Diencephalon (tissue), 2 donors: Measurements from ENCODE around the genes CHI3L2, INKA2 and ST7L.

GRCh38 chr1:110337410-110338137 lies 1.6 kb upstream of the RBM15 start:
- RAMPAGE, long total RNA = no peak

- RAMPAGE, long total RNA = no peak
Measured at GRCh38 chr1:110421053-110421503, 13.6 kb upstream of the LAMTOR5 start.

DNA sequence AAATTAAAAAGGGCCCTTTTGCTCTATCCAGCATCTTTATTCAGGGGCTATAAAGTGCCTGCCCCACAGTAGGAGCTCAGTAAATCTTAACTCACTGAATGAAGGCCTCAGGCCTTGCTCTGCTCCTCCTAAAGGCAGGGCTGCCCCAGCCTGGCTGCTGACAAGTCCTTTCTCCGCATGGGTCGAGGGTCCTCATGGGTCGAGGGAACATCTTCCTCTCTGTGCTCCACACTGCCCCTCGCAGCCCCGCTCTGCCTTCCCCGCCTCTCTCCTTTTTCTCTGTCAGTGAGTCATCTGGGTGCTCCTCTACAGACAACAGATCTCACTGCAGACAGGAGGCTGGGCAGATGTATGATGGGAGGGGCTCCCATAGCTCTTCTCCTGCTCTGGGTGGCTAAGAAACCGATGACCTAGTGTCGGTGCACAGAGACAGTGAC lies 5.6 kb downstream of the KCNA10 start:
- RAMPAGE, long total RNA = no peak

GRCh38 chr1:110671173-110671735 lies 3.5 kb downstream of the KCNA3 start:
- RAMPAGE, long total RNA = no peak

DNA sequence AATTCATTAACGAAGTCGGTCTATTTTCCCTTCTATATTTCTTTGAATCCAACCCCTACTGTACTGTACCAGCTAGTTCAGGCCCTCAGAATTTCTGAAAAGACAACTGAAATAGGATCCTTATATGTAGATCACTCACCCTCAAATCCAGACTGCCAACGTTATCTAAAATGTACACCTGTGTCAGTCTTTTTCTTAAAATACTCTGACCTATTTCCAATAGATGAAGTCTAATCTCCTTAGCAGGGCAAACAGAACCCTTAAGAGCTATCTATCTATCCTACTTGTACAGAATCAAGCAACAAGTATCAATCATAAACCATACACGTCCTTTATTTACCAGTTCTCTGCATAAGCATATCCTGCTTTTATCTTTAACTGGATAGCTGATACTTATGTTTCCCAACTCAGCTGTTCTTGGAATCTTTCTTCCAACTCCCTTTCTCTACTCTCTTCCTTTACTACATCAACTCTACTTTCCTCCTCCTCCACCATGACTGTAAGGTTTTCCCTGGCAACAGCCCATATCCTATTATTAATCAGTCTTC lies 2.9 kb downstream of the LRIF1 start:
- RAMPAGE, long total RNA = no peak

- RAMPAGE, long total RNA = no peak
Measured at GRCh38 chr1:111227292-111227944, at the start of gene CHI3L2. CHI3L2 (plus strand) TSS chr1:111227713.

GRCh38 chr1:111440634-111441271 lies 8.3 kb downstream of the WDR77 start:
- RAMPAGE, long total RNA = no peak

GRCh38 chr1:111449920-111450606 lies 799 bp downstream of the ATP5PB start:
- RAMPAGE, long total RNA = no peak

DNA sequence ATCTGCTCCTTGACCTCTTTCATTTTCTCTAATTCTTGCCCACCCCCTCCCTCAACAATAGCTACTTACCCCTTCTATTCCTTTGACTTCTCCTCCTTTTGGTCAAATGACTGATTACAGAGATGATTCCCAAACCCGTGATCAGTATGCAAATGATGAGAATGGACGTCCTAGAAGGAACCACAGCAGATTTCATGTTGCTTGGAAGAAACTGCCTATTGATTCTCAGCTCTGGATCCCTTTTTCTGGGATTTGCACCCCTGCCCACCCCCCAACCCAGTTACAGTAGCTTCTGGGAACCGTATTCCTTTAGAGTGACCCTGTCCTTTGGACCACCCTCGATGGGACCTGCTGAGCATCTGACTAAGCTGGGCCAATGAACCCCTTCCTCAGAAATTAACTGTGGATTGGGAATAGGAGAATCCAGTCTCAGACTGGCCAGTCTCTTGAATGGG lies 11.9 kb downstream of the C1orf162 start:
- RAMPAGE, long total RNA = no peak

- RAMPAGE, long total RNA = no peak
Measured at GRCh38 chr1:111504862-111505287, 1.4 kb upstream of the ADORA3 start.

GRCh38 chr1:111516082-111516809 lies 12.8 kb upstream of the ADORA3 start:
- RAMPAGE, long total RNA = no peak

- RAMPAGE, long total RNA = no peak
Measured at GRCh38 chr1:111576538-111576918, 43.1 kb upstream of the RAP1A start.

- RAMPAGE, long total RNA = no peak
Measured at GRCh38 chr1:111603823-111604436, 15.7 kb upstream of the RAP1A start.

GRCh38 chr1:111654554-111655326 lies 35.2 kb downstream of the RAP1A start:
- RAMPAGE, long total RNA = no peak

GRCh38 chr1:111739324-111740085 lies at the start of gene INKA2:
INKA2 (minus strand) TSS chr1:111739395.
- RAMPAGE, long total RNA = no peak

GRCh38 chr1:111754718-111755308 lies 888 bp upstream of the DDX20 start:
- RAMPAGE, long total RNA = no peak

DNA sequence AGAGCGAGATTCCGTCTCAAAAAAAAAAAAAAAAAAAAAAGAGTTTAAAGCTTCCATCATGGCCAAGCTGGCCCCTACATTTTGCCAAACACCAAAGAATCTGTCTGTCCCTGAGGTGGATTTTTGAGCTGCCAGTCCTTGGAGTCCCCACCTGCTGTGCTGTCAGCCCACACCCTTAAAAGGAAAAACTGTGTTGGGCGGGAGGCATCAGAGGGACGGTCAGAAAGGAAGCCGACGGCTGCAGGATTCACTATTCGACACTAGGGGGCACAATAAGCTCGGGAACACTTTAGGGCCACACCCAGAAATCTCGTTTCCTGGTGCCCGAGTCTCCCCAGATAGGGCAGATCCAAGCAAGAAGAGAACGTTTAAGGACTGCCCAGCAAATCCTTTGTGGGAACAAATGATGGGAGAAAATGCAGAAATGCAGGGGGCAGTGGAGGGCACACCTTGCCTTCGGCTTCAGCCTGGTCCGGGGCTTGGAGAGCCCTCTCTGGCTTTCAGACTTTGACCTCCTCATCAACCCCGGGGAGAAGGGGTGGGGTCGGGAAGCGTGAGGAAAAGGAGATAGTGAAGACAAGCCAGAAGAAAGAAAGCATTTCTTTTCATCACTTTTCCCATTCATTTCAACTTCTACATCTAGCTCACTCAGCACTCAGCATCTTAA lies 5.1 kb upstream of the CTTNBP2NL start:
- RAMPAGE, long total RNA = no peak

- RAMPAGE, long total RNA = no peak
Measured at GRCh38 chr1:112501539-112502495, 6.9 kb upstream of the WNT2B start.

- RAMPAGE, long total RNA = start-site peak on the minus strand at chr1:112619114-112619138, 113 and 411 reads in 2 replicates
Measured at GRCh38 chr1:112618577-112619574, at the start of gene ST7L. ST7L (minus strand) TSS chr1:112619141.

DNA sequence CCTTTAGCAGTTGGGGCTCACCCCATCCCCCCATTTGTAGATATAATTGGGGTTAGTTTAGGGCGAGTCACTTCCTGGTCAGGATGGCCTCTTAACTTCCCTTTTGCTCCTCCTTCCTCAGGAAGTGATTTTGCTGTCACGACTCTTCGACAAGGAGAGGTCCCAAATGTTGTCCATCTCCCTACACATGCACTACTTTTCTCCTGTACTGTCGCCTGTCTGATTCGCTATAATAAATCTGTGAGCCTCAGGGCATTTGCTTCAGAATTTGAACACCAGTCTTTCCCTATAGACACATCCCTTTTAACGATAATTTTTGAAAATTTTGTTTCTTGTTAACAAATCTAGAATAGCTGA lies 586 bp downstream of the CAPZA1 start:
- RAMPAGE, long total RNA = no peak